Metanephros (tissue), 2 donors: Measurements from ENCODE around the genes FAM24B, FAM24A, C10orf88, ACADSB, HMX3 and CHST15.

DNA sequence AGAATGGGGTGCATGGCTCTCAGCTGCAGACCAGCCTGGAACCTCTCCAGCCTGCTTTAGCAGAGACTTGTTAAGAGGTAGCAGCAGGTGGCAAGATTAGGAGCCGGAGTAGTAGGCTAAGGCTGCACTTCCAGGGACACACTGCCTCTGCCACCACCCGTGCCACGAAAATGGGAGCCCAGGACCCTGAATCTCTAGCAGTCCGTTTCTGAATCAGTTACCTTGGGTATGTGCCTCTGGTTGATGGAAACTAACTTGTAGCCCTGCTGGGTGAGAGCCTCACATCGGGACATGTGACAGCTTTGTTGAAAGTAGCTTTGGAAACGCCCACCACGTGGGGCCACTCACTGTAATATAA is 25.9 kb downstream of the HTRA1 start:
- RAMPAGE, long total RNA = no peak

GRCh38 chr10:122487600-122487860 is 26.2 kb downstream of the HTRA1 start:
- RAMPAGE, long total RNA = no peak

DNA sequence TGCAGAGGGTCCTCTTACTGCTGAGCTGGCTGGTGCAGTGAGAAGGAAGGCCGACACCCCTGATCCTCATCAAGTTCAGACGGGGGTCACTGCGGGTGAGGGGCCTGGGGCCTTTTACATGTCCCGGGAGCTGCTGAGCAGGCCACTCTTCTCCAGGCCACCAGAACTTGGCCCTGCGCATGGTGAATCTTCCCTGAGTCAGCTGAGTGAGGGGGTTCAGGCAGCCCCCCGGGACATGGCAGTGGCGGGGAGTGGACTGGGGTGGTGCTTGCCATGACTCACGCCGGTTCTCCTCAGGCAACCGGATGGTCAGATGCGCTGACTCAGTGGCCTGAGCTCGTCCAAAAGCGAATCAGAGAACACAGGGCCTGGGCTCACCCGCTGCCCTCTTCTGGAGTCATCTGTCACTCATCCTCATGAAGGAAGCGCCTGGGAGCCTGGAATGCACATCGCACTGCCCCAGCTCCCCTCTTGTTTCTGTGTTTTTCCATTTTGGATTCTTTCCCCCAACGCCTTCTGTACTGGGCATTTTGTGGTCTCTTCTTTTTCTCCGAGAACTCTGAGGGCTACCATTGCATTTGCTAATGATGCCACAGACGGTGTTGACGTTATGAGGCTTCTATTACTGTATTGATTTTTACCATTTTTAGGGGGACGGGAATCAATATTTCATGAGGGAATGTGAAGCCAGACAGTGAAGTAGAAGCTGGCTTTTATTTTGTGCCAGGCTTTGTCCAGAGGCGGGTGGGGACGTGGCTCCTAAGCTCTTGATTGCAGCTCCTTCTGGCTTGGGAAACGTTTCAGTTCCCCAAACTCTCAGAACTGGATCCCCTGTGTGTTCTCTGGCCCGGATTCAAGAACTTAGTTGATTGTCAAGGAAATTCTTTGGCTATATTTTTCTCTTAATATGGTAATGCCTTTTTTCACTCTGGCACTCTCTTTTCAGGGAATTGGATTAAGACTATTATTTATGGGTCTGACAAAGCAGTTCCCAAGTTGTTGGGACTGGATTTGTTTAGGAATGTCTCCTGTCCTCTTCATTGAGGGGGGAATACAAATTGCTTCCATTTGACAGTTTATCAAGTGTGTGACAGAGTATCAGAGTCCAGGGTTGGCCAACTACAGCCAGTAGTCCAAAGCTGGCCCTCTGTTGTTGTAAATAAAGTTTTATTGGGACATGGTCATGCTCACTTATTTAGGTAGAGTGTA is 33.8 kb downstream of the HTRA1 start:
- RAMPAGE, long total RNA = no peak

DNA sequence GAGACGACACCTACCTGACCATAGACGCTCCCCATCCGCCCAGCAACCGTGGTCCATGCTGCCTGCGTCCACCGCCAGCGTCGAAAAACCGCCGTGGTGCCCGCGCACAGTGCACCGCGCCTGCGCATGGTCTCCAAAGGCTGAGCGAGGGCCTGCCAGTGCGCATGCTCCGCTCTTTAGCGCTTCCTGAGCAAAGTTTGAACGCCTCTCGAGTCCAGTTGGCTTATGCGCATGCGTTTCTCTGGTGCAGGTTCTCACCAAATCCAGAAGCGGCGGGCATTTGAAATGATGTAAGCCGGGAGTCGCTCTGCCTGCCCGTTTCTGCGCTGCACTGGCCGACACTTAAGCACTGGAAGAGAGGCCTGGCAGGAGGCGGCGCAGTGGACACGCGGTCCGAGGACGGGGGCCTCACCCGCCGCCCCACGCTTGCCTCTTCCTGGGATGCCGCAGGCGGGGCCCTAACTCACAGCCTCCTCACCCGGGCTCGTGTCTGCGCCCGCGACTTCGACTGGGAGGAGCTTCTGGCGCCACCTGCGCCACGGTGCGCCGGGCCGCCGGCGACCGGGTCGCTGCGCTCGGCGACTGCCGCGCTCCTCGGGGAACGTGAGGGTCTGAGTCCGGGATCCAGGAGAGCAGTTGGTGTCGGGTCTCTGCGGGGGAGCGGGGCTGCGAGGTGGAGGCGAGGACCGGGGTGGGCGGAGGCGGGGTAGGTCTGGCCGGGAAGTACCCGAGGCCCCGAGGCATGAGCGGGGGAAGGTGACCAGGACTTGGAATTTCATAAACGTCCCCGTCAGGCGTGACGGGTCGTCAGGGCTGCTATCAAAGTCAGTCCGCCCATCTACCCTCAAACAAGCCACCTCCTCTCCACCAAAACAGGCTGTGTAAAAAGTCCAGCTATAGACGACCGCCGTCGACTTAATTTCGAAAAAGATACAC is at the start of gene FAM24B:
Gene FAM24B (minus strand): TSS at position 111 of the 936 bp plus-strand sequence.
- RAMPAGE, long total RNA = no peak

GRCh38 chr10:122910366-122910885 is at the start of gene FAM24A:
Gene FAM24A (plus strand): TSS chr10:122910610.
- RAMPAGE, long total RNA = no peak

- RAMPAGE, long total RNA = no peak
These were observed at the start of gene C10orf88 for GRCh38 chr10:122953672-122954735. Gene C10orf88 (minus strand): TSS chr10:122954227.

- RAMPAGE, long total RNA = start-site peak on the plus strand at chr10:123008979-123009023, 505 and 115 reads in 2 replicates
These were observed at the start of gene ACADSB for GRCh38 chr10:123008936-123009112. Gene ACADSB (plus strand): TSS chr10:123009006.

GRCh38 chr10:123134698-123135039 is 1.1 kb upstream of the HMX3 start:
- RAMPAGE, long total RNA = no peak

GRCh38 chr10:123135040-123136366 is at the start of gene HMX3:
Gene HMX3 (plus strand): TSS chr10:123135970.
- RAMPAGE, long total RNA = no peak

DNA sequence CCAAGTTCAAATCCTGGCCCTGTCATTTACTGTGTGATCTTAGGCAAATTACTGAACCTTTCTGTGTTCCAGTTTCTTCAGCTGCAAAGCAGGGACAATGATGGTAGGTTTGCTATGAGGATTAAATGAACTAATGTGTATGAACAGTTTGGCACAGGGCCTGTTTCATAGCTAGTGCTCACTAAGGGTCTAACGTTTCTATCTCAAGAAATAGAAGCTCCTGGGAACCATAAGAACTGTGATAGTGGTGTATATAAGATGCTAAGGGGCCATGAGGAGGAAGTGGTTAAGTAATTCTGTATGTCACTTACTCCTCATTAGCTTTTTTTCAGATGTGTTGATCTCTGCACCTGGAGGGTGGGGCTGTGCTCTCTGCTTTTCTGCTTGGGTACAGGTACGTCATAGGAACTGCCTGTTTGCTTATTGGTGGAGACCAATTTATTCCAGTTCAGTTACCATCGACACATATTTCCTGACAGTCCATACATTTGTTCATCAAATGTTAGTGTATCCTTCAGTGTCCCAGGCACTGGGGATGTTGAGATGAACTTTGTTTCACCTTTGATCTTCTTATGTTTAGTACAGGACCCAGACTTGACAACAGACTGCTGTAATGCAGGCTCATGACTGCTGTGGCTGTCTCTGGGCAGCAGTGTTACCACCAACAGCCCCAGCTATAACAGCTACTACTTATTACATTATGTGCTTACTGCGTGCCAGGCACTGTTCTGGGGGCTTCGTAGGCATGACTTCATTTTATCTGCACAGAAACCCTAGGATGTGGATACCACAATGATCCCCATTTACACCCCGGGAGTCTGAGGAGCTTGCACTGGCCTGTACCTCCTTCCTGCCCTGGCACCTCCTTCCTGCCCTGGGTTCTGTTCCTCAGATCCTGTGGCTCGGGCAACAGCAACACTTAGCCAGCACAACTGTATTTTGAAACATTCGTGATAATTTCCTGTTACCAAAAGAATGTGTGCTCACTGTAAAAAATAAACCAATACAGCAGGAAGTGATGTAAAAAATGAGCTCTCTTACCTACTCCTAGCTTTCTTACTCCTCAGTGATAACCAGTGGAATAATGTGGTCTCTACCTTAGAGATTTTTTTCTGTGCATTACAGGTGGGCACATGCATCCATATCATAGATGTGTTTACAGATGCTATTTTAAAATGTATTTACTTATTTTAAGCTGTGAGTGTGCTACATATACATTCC is 87.4 kb downstream of the BUB3 start:
- RAMPAGE, long total RNA = no peak

- RAMPAGE, long total RNA = no peak
These were observed 31.3 kb downstream of the CPXM2 start for GRCh38 chr10:123860334-123860722.

DNA sequence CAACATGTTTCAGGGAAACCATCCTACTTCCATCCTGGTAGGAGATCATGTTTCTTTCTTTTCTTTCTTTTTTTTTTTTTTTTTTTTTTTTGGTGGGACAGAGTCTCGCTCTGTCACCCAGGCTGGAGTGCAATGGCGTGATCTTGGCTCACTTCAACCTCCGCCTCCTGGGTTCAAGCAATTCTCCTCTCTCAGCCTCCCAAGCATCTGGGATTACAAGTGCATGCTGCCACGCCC is 15.9 kb downstream of the CPXM2 start:
- RAMPAGE, long total RNA = no peak

DNA sequence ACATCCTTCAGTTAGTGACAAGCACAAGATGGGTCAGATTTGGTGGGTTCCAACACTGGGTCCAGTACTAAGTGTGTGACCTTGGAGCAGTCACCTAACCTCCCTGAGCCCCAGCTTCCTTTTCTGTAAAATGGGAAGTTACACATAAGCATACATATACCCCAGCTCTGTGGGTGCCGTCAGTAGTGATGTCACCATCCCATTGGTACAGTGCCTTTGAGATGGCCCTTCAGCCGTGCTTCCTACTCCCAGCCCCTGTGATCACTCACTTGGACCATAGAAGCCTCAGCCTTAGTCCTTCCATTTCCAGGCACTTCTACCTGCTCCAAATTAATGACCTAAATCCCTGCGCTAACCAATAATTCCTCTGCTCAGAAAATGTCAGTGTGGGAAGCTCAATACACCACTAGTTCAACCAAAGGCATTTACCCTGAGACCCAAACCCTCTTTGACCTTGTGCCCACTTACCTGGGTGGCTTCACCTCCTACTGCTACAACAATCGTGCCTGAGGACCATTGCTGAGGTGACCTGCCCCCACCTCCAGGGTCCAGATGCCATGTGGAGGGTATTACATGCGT is 95.4 kb downstream of the CHST15 start:
- RAMPAGE, long total RNA = no peak

DNA sequence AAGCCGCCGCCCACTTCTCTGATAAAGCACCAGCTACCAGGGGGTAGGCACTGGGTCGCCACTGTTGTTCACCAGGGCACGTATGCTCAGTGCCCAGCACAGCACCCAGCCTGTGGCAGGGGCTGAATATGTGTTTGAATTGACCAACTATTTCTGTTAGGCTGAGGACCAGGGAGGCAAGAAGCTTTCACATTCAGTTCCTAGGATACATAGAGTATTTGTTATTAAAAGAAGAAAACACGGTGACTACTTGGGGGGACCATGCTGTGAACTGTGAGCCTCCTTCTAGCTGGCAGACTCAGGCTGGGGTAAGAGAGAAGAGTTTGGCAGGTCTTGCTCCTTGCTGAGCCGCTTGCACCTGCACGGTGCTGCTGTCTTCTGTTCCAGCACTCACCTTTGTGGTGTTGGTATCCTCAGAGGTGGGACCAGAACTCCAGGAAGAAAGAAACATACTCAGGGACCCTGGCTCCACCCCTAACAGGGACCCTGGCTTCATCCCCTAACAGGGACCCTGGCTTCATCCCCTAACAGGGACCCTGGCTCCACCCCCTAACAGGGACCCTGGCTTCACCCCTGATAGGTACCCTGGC is 59.2 kb downstream of the CHST15 start:
- RAMPAGE, long total RNA = no peak

GRCh38 chr10:124040287-124040854 is 53.0 kb downstream of the CHST15 start:
- RAMPAGE, long total RNA = no peak

GRCh38 chr10:124093150-124094008 is at the start of gene CHST15:
Gene CHST15 (minus strand): TSS chr10:124093598.
- RAMPAGE, long total RNA = no peak

GRCh38 chr10:124290303-124290845 is 128.3 kb downstream of the OAT start:
- RAMPAGE, long total RNA = no peak

GRCh38 chr10:124475848-124476463 is 14.3 kb downstream of the LHPP start:
- RAMPAGE, long total RNA = no peak

- RAMPAGE, long total RNA = no peak
These were observed 77.1 kb downstream of the LHPP start for GRCh38 chr10:124538683-124539258.

DNA sequence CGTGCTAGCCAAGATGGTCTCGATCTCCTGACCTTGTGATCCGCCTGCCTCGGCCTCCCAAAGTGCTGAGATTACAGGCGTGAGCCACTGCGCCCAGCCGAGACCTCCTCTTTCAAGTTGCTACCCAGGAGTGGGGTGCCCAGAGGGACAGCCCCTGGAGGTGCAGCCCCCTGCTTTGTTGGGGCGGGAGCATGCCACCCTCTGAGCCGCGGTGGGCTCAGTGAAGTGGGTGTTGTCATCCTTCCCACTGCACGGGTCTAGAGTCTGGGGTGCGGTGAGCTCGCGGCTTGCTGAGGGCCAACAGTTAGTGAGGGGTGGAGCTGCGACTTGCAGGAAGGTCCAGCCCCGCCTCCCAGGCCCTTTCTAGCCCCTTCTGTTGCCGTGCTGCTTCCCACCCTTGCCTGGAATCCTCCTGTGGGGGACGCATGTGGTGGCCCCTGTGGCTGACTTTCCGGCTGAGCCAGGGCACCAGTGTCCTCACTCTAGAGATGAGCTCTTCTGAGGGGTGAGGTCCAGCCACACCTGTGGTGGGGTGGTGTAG is 128.2 kb downstream of the FAM53B start:
- RAMPAGE, long total RNA = no peak